Measurements from ENCODE around the genes MYL7 and MYO1G.

DNA sequence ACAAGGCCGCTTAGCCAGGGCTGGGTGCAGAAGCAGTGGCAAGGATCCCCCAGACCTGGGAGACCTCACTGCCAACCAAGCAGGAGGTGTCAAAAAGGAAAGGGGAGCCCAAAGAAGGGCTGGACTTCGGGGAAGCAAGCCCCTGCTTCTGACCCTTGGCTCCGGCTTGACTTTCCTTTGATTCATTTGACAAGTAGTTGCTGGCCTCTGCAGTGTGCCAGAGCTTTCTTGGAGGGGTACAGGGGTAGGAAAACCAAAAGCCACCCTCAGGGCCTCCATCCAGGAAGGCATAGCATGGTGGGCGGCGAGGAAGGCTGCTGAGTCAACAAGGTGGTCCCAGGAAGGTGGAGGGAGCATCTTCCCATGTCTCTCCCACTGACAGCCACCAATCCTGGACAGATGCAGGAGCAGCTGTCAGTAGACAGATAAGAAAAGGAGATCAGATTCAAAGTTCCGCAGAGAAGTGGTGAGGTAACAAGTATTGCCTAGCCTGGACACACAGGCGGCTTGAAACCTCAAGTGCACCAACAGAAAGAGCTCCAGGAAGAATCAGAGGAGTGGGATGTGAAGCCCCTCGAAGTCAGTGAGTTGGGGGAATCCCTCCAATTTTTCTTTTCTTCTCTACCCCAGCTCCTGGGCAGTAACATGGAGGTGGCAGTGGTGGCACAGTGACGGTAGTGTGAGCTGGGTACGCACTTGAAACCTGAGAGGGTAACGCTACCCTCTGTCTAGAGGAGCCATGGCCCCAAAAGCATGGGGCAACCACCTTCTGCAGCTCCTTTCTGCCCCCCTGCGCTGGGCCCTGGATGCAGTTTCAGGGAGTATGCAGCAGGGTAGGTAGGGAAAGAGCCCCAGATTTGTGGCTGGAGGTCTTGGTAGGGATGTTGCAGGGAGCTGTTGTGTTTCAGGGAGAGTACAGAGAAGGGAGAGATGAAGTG is 2.3 kb upstream of the PGAM2 start:
- PRO-cap, result no peak

DNA sequence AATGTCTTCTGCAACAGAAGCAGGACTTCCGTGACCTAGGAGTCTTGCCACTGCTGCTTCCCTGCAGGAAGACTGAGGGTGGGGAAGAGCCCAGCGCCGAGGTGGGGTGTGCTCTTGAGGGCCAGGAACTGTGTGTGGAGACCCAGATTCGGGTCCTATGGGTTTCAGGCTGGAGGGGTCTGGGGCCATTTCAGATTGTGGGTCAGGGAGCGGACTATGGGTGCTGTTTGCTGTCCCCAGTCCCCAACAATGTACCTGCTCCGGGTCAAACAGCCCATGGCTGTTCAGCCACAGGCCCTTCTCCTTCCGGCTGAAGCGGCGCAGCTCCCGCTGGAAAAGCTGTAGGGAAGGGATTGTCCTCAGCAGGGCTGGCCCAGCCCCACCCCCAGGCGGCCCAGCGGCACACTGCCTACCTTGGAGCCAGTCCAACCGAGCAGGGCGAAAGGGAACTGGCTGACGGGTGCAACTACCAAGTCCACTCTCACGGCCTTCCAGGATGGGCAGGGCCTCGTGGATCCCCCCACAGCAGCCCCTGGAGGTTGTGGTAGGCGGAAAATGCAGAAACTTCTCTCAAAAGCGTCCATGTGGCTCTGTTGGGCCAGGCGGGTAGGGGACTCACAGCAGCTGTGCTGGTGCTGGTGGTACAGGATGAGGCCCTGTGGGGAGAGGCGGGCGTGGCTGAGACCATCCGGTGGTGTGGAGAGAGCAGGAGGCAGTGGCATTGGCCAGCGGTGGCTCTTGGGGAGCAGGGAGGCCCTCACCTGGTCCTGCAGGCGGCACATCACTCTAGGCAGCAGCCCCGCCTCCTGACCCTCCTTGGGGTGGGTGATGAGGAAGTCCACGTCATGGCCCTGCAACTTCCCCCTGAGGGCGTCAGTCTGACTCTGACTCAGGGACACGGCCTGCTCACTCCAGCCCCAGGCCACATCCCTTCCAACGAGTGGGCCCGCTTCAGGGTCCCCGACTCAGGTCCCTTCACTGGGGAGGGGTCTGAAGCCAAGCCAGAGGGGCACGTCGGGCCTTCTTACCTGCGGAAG is 8.3 kb upstream of the PGAM2 start:
- PRO-cap, result no peak

- PRO-cap, result no peak
Observed at GRCh38 chr7:44076426-44076883, 5.9 kb downstream of the POLM start.

GRCh38 chr7:44113165-44113867 is 9.2 kb downstream of the AEBP1 start:
- PRO-cap, result no peak

DNA sequence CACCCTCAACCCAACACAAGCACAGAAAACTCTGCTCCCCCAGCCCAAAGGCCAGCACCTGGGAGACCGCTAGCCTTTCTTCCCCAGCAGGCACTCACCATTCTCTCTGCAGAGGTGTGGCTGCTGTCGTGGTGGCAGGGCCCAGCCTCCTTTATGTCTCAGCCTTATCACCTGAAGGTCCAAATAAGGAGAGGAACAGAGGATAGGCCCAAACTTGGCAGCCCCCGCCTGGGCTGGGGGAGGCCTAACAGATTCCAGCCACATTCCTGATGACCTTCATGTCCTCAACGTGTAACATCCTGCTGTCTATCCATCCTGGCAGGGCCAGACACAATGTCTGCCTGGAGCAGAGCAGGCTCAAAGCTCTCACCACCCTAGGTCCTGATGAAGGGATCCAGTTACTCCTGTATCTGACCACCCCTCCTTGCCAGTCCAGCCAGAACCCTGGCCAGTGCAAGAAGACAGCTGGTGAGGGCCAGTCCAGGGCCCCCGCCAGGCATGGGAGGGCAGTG is at the start of gene MYL7:
Gene MYL7, minus strand, starts transcription at position 128 of the 512 bp plus-strand sequence.
- PRO-cap, result no peak

- PRO-cap, result no peak
Observed at GRCh38 chr7:44264167-44264858, 61.1 kb downstream of the CAMK2B start.

- PRO-cap, result no peak
Observed at GRCh38 chr7:44535926-44536410, 5.2 kb downstream of the NPC1L1 start.

- PRO-cap, result no peak
Observed at GRCh38 chr7:44629700-44630386, 23.4 kb downstream of the OGDH start.

- PRO-cap, result no peak
Observed at GRCh38 chr7:44631504-44632166, 25.2 kb downstream of the OGDH start.

DNA sequence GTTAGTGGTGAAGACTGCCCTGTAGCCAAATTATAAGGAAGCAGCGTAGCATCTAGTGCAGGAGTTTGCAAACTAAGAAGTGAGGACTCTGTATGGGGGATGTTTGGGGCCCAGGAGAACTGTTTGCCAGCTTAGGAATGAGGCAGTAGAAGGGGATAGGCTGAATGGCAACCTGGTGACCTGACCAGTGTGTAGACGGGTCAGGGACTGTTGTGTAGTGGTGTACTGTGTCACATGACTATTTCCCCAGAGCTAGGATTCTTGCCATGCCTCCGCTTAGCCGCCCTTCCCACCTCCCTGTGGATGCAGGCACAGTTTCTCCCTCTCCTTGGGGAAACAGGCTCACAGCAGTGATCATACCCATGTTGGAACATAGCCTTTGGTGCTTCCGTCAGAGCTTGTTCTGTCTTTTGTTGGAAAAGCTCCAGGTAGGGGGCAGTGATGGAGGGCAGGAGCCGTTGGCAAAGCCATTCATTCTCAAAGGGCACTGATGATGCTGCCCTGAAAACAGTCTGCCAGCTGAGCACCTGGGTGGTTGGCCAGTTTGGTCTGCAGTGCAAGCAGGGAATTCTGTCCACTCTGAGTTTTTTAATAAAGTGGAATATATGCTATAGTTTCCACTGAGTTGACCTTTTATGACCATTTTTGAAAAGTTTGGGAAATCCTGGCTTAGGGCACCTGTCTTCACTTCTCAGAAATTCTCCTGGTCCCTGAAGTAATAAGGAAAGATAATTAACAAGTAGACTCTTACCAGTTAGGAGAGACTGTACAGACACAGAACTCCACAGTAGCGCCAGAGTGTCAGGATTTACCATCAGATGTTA is 44.4 kb downstream of the OGDH start:
- PRO-cap, result no peak

DNA sequence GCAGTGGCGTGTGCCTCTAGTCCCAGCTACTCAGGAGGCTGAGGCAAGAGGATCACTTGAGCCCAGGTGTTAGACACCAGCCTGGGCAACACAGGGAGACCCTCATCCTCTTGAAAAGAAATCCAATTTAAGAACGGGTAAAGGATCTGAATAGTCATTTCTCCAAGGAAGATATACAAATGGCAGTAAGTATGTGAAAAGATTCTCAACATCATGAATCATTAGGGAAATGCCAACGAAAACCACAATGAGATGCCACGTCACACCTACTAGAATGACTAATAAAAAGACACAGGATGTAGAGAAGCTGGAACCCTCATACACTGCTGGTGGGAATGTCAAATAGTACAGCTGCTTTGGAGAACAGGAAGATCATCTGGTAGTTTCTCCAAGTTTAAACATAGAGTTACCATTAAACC is 13.3 kb upstream of the ZMIZ2 start:
- PRO-cap, result no peak

DNA sequence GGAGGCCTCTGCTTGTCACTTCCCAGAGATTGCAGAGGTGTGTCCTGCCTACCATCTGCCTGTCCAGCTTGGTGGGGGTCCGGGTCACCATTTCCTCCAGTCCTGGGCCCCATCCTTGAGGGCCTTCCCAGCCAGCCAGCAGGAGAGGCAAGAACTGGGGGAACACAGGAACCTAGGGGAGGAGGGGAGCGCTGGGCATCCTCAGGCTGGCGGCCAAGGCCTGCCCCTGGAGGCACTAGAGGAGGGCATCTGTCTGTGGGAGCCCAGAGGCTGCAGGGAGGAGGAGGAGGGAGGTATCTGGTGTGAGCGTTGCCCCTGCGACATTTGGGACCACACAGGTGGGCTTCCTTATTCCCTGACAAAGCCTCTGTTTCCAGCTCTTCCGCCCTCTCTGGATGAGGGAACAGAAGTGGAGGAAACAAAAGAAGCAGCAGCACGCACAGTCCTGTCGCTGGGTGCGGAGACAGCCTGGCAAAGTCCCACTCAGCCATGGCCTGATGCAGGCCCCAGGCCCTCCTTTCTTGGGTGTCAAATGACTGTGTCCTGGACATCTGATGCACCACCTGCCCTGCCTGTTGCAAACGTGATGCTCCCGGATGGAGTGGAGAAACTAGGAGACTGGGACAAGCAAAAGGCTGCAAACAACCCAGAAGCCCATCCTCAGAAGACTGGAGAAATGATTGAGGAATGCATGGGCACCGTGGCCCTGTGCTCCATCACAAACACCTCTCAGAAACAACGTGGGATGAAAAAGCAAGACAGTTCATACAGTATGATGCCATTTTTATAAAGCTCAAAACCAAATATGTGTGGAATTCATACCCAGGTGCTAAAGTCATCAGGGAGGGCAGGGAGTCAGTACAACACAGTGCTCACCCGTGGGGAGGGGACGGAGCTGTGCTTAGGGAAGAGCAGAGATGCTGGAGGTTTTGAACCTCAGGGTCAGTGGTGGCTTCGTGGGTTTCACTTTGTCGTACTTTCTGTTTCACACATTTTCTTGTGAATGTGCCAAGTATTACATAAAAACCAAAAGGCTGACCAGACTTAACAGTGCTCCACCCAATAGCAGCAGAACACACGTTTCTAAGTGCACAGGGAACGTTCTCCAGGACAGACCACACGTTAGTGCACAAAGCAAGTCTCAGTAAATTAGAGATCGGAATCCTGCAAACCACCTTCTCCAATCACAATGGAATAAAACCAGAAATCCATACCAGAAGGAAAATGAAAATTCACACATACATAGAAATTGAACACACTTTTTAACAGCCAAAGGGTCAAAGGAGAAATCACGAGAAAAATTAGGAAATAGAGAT is 20.9 kb downstream of the ZMIZ2 start:
- PRO-cap, result no peak

DNA sequence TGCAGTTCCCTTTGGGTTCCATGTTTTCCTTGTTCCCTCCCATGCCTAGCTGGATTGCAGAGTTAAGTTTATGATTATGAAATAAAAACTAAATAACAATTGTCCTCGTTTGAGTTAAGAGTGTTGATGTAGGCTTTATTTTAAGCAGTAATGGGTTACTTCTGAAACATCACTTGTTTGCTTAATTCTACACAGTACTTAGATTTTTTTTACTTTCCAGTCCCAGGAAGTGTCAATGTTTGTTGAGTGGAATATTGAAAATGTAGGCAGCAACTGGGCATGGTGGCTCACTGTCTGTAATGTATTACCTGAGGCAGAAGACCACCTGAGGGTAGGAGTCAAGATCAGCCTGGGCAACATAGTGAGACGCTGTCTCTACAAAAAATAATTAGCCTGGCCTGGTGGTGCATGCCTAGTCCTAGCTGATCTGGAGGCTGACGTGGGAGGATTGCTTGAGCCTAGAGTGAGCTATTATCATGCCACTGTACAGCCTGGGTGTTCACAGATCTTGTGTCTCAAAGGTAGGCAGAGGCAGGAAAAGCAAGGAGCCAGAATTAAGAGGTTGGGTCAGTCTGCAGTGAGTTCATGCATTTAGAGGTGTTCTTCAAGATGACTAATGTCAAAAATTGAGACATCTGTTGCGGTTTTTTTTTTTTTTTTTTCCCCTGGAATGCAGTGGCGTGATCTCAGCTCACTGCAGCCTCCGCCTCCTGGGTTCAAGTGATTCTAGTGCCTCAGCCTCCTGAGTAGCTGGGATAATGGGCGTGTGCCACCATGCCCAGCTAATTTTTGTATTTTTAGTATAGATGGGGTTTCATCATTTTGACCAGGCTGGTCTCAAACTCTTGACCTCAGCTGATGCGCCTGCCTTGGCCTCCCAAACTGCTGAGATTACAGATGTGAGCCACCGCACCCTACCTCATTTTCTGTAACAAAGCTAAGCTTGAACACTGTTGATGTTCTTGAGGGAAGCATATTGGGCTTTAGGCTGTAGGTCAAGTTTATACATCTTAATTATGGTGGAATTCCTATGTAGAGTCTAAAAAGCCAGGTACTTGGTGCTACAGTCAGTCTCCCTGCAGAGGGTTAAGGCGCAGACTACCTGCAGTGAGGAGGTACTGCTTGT is 5.4 kb downstream of the PPIA start:
- PRO-cap, result no peak

DNA sequence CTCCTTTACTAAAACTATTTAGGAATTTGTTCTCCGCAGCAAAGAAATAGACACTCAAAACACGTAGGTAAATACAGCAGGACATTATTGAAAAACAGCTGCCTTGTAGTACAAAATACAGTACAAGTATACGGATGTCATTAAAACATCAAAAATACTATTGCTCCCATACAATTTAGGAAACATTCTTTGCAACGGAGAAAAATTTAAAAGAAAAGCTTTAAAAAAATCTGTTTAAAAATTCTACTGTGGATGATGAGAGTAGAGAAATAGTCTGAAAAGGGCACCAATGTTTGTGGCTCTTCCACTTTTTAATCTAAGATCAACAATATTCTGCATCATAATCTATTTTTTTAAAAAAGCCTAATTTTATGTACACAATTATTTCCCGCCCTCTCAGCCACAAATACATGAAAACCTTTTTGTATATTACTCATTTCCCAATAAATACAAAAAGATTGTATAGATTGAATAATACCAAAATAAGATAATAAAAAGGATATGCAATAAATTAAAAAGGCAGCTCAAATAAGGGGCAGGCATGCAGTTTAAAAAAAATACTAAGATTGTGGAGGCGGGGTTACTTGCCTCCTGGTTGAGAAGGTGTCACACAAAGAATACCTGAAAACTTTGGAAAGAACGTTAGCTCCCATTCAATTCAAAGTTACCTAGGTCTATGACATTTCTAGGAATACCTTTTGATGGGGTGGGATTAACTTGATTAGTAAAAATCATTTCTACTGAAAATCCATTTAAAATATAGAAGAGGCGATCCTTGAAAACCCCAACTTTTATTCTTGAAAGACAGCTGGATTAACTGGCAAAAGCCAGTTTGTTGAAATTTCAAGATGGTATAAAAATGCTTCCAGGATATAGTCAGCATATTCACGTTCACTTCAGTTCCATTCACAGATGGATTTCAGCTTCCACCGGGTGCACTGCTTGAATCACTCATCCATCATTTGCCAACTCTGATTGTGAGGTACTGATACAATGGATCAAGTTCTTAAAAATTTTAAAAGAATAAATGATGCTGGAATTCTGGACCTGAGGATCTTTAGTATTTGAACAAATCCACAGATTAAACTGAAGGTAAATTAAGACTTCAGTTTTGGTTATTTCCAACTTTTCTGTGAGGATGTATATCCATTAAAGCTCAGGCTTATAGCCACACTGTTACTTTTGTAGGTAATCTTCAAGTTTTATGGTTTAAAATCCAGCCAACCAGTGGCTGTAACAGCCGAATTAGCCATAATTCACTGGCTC is 2.7 kb downstream of the PURB start:
- PRO-cap, result no peak

DNA sequence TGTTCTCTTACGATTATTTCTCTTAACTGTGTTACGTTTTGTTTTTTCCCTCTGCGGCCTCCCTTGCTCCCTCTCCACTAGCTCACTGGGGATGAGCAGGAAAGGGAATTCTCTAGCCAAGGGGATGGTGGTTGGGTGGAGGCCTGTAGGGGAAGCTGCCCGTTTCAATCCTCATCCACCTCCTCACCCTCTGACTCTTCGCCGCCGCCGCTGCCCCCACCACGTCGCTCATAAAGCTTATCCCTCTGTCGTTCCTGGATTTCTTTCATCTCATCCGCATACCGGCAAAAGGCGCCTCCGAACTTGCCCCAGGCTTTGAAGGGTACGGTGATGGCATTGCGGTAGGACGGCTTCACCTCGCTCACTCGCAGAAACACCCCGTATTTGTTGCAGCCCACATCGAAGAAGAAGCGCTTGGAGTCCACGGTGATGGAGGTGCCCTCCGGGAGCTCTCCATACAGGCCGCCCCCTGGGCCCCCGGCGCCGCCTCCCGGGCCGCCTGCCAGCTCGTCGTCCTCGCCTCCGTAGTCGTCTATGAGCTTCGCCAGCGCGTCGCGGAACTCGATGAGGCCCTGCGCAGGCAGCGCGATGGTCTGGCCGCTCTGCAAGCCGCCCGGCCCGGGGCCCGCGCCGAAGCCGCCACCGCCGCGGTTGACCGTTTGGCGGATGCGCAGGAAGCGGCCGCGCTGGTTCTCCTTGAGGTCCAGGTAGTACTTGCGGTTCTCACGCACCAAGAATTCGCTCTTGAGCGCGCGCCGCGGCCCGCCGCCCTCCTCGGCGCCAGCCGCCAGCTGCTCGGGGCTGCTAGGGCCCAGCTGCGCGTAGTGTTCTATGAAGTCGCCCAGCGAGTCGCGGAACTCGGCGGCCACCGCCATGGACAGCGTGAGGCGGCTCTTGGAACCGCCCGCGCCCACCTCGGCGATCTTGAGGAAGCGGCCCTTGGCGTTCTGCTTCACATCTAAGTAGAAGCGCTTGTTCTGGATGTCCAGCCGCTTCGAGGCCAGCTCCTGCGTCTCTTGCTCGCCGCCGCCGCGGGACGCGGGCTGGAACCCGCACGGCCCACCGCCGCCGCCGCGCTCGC is 744 bp downstream of the PURB start:
- PRO-cap, result bidirectional peak, plus-strand start at position 399 of the sequence, minus-strand start at position 192 of the sequence; bidirectional peak, plus-strand start at position 852 of the sequence, minus-strand start at position 536 of the sequence

DNA sequence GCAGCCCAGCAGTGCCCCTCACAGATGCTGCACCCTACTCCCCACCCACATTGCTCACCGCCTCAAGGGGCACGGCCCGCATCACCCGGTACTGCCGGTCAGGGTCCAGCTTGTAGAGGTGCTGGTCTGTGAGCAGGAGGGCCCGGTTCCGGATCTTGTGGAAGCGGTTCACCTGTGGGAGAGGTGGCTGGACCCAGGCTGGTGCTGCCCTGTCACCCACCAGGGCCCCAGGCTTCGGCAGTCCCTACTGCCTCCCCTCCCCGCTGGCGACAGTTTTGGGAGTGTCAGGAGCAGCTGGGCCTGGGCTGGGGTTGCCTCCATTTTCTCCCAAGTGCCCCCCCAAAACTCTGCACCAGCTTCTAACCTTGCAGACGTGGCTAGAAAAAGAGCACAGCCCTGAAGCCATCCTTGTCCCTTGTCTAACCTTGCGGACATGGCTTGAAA is 14.8 kb downstream of the MYO1G start:
- PRO-cap, result no peak

DNA sequence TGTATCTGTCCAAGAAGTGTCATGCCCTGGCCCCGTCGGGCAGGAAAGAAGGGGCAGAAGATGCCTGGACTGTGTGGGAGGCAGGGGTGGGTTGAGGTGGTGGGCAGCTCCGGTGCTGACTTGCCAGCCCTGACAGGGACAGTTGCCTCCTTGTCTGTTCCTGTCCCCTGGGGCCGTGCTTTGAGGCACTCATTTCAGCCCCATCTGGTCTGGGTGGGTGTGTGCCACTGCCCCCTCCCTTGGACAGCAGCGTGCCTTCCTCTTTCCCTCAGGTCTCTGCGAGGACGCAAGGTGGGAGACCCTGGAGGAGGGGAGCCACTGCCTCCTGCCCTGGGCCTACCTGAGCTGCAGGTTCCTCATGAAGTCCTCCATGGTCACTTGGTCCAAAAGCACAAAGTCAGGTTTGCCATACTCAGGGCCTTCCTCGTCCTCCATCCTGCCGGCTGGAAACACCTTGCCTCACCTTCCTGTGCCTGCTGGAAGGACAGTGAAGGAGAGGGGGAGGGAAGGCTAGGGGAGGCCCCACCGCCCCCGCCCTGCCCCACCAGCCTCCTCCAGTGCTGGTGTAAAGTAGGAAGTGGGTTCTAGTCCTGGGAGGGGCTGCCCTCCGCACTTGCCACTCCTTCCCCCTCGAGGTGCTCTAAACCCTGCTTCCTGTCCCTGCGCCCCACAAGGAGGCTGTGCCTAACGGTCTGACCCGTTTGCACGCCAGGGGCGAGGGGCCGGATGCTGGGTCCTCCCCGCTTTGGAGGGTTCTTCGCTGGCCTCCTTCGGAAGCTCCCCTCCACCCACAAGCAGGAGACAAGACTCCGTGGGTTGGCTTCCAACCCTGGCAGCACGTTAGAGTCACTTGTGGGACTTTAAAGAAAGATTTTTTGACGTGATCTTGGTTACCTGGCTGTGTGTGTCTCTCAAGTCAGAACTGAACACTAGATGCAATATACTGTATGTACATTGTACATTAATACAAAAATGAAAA is at the start of gene MYO1G:
Gene MYO1G, minus strand, starts transcription at position 489 of the 979 bp plus-strand sequence.
- PRO-cap, result no peak

GRCh38 chr7:44983314-44984357 is 4.8 kb upstream of the MYO1G start:
- PRO-cap, result no peak

DNA sequence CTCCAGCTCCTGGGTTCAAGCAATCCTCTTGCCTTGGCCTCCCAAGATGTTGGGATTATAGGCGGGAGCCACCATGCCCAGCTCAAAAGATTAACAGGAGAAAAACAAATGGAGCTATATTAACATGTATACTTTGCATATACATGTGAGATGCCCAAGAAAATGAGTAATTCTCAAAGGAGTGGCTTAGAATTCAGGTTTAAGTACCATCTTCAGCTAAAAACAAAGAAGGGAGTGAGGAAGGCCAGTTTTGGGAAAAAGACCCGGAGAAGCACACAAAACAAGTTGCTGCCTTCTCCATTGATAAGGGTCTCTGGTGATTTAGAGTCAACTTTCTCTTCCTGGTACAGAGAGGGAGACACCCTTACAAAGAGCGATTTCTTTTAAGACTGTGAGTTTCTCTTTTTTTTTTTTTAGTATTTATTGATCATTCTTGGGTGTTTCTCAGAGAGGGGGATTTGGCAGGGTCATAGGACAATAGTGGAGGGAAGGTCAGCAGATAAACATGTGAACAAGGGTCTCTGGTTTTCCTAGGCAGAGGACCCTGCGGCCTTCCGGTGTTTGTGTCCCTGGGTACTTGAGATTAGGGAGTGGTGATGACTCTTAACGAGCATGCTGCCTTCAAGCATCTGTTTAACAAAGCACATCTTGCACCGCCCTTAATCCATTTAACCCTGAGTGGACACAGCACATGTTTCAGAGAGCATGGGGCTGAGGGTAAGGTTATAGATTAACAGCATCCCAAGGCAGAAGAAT is 8.2 kb upstream of the CCM2 start:
- PRO-cap, result no peak

- PRO-cap, result no peak
Observed at GRCh38 chr7:45035930-45036468, 36.0 kb downstream of the CCM2 start.